Thoracic aorta endothelial cell (primary cell): ENCODE measurements around the genes LZIC, RBP7, KIF1B, CENPS and DFFA.

DNA sequence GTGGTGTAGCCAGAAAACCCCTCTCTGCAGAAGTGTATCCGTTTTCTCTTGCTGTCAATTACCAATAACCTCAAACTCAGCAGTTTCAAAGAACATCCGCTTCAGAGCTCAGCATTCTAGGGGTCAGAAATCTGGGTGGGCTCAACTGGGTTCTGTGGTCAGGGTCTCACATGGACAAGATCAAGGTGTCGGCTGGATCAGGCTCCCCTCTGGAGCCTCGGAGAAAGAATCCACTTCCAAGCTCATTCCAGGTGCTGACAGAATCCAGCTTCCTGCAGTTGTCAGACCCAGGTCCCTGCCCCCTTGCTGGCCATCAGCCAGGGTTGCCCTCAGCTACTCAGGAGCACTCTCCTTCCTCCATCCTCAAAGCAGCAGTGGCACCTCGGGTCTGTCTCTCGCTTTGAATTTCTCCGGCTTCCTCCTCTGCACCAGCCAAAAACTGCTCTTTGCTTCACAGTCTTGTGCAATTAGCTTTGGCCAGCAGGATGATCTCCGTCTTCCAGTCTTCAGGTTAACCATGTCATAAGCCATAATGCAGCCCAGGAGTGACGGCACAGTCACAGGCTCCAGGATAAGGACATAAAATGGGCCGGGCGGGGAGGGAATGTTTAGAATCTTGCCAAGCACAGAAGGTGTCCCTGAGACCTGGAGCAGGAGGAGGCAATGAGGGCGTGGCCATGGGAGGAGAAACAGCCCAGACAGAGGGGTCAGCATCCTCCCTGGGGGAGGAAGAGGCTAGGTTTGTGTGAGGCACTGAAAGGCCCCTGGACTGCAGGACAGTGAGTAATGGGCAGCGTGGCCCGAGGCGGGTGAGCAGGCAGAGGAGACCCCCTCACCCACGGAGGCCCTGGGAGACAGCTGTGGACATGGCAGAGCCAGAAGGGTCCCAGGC is 79.4 kb upstream of the SLC25A33 start:
- CAGE, long polyA plus RNA, result no peak

- CAGE, long polyA plus RNA, result no peak
These were observed 4.7 kb downstream of the TMEM201 start for GRCh38 chr1:9593317-9593945.

- CAGE, long polyA plus RNA, result no peak
These were observed 77.7 kb downstream of the PIK3CD start for GRCh38 chr1:9728993-9729916.

DNA sequence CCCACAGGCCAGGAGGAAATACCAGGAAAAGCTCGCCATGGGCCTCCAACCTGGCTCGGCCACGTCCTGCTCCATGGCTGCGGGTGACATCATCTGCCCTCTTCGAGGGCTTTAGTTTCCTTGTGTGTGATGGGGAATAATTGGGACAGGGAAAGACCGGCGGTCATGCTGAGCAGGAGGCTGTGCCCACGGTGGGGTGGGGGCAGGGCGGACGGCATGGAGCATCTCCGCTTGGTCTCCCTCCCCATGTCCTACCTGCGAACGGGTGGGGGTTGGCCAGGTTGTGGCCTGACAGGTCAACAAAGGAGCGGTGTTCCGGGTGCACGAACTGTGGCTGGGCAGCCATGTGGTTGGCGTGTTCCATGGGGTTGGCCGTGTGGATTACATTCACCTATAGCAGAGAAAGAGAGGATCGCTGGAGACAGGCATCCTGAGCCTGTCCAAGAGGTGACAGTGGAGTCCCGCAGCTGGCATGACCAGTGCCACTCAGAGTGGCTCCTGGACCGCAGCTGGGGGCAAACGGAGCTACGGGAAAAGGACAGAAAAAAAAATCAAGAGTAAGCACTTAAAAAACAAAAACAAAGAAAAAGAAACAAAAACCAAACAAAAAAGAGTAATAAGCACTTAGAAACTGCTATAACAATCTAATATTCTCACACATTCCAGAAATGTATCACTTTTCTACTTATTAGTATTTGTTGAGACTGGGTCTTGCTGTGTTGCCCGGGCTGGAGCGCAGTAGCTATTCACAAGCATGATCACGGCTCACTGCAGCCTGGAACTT is 80.2 kb downstream of the PIK3CD start:
- CAGE, long polyA plus RNA, result no peak

DNA sequence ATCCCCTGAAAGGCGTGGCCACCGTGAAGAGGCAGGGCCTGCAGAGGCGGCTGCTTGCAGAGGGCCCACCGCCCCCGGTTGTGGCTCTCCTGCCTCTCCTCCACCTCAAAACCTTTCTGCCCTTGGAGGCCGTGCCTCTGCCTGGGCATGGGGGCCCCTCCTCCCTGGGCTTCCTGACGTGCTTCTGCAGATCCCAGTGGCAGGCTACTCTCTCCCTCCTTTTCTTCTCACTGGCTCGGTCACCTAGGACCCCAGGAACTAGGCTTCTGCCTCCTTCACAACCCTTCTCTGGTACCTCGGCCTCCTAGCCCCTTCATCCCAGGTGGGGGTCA is 16.2 kb downstream of the CLSTN1 start:
- CAGE, long polyA plus RNA, result no peak

DNA sequence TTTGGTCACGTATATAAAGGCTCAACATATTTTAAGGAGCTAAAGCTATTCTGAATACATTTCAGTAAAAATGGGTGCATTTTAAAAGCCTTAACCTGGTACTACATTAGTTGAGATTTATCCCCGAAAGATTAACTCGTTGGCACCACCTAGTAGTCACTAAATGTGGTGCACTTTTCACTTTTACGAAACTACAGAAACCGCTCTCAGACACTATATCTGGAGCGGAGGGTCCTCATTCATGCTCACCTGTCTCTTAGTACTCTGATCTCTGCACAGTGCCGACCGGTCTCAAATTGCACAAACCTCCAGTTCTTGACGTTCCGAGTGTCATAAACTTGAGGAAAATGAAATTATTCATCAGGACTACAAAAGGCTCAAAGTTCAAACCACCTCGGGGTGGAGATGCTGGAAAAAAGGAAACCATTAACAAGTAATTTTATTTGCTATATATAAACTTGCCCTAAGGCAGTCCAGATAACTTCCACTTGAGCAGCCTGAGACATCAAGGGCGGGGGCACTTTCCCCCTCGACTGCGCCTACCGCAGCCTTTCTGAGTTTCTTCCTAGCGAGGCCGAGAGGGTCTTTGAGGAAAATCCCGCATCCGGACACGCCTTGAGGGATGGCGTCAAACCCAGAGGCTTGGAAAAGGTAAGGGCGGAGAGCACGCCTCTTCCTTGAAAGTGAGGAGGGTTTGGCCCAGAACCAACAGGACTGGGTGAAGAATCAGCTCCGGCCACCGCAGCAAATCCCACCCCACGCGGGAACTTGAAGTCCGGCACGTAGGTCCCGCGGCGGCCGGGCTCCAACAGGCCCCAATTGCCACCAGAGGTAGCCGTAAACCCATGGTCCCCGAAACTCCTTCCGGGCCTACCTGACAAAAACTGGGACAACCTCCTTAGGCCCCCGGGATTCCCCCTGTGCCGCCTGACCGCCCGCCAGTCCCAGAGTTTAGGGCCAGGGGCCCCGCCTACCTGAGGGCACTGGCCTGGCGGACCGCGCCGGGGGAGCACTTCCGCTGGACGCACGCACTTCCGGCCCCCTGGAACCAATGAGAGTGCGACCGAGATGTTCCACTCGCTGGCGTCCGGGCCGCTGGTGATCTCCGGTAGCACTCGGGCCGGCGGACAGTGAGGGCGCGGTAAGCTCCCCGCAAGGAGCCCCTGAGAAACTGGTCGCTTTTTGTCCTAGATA is at the start of gene LZIC:
Gene LZIC (minus strand): TSS at position 1,017 of the 1,194 bp plus-strand sequence.
- CAGE, long polyA plus RNA, result no peak

DNA sequence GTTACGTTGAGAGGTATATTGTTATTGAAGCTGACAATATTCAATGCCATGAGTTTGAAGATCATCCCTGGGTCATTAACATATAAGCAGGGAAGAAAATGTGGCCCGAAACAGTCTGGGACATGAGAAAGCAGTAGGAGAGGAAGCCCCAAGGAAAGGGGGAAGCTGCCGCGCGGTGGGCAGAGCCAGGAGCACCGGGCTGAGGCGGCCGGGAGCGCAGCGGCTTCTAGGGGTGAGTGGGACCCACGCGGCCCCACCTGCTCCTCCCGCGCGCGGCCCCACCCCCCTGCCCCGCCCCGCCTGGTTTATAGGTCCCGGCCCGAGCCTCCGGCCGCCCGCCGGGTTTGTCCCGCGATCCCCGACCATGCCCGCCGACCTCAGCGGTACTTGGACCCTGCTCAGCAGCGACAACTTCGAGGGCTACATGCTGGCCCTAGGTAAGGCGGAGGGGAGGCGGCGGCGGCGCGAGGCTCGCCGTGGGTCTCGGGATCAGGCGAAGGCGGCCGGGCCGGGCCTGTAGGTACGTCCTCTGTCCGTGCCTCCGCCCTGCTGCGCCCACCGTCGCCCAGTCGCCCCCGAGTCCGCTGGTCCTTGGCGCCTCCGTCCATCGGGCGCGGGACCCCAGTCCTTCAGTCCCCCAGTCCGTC is at the start of gene RBP7:
Gene RBP7 (plus strand): TSS at position 334 of the 647 bp plus-strand sequence.
- CAGE, long polyA plus RNA, result no peak

DNA sequence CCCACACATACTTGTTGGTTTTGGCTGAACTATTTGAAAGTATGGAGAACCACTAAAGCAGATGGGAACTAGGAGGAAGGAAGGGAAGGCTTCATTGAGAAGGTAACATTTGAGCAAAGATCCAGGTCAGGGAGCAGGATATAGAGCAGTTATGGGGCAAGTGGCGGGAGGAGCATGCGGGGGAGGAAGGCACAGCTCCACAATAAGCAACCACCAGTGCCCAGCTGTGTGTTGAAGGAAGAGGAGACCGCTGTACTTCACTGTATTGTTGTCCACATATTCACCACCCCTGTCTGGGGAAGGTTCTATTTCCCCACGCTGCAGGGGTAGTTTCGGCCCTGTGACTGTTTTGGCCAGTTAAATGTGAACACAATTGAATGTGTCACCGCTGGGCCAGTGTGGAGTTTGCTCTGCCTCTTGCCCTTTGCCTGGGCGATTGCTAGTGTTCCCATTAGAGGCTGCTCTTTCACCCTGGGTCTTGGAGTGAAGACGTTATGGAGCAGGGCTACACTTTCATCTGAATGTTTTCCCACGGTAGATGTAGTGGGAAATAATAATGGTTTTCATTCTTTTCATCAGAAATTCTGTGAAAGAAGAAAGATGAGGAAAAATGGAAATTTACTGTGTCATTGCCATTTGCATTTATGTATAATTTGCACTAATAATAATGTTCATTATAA is 32.6 kb downstream of the UBE4B start:
- CAGE, long polyA plus RNA, result no peak

GRCh38 chr1:10095246-10095824 is 62.6 kb downstream of the UBE4B start:
- CAGE, long polyA plus RNA, result no peak

GRCh38 chr1:10108844-10109646 is 76.3 kb downstream of the UBE4B start:
- CAGE, long polyA plus RNA, result no peak

DNA sequence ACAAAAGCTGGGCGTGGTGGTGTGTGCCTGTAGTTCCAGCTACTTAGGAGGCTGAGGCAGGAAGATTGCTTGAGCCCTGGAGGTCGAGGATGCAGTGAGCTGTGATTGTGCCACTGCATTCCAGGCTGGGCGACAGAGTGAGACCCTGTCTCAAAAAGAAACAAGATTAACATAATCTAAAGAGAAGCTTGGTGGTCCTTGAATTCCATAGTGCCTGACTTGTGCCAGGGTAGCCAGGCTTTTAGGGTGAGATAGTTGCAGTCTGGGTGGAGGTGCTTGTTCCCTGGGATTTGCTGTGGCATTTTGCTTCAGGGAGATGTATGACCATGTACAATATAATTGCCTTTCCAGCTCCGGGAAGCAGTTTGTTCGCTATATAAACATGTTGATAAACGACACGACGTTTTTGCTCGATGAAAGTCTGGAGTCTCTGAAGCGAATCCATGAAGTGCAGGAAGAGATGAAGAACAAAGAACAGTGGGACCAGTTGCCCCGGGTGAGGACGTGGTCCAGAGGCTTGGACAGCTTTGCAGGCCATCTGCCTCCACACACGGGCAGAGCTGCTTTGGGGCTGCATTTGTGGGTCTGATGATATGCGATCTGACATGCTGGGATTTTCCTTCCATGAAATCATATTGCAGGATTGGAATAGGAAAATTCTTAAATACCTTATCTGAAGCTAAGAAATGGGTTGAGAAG is 49.4 kb upstream of the KIF1B start:
- CAGE, long polyA plus RNA, result no peak

DNA sequence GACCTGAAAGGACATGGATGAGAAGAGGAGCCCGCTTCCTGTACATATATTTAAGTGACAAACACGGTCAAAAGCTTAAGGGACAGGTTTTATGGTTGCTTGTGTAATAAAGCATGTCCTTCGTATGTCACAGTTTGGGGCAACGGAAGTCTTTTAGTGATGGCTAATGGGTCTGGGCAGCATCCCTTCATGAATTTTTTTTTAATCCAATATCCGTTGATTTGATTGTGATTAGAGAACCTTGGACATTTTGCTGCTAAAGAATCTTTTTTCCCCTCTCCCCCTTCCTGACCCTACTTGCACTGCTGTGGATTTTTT is 30.3 kb upstream of the KIF1B start:
- CAGE, long polyA plus RNA, result no peak

GRCh38 chr1:10210415-10210914 is at the start of gene KIF1B:
TSS of gene KIF1B (plus strand) at chr1:10210570.
- CAGE, long polyA plus RNA, result no peak

- CAGE, long polyA plus RNA, result no peak
These were observed at the start of gene CENPS for GRCh38 chr1:10430128-10431362. TSS of gene CENPS (plus strand) at chr1:10430433.

DNA sequence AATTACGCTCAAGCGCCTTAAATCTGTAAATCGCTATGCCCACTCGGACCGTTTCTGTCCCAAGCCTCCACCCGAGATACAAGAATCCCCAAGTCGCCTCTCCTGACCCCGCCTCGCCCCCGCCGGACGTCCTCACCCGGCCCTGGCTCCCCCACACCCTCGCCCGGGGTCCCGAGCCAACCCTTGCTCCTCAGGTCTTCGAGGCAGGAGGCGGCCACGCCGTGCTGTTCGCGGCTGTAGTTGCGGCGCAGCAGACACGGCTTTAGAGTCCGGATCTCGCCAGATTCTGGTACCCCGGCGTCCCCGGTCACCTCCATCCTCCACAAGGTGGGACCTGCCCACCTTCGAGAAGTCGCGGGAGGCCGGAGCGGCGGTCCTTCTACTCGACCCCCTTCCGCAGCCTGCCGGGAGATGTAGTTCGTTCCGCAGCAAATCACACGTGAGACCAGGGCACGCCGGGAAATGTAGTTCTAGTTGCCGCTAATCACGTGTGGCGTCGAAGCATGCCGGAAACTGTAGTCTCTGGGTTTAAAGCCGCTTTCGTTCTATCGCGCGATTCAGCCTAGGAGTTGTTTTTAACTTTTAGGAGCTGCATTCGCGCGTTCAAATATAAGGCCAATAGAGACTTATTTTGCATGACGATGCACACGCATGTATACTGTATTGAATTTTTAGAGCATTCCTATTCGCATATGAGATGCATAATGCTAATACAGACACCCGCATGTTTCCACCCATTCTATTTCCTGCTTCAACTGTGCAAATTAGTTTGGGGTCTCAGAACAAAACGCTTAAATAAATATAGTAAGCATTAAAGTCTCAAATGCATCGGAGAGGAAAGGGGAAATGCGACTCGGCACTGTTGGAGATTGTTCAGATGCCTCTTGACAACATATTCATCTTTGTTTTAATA is at the start of gene DFFA:
Gene DFFA (minus strand): TSS at position 388 of the 913 bp plus-strand sequence.
- CAGE, long polyA plus RNA, result no peak

GRCh38 chr1:10528923-10529564 is 54.3 kb downstream of the PEX14 start:
- CAGE, long polyA plus RNA, result no peak

- CAGE, long polyA plus RNA, result no peak
These were observed 131.3 kb downstream of the CASZ1 start for GRCh38 chr1:10665043-10665721.

- CAGE, long polyA plus RNA, result no peak
These were observed 118.2 kb downstream of the CASZ1 start for GRCh38 chr1:10678226-10678709.

DNA sequence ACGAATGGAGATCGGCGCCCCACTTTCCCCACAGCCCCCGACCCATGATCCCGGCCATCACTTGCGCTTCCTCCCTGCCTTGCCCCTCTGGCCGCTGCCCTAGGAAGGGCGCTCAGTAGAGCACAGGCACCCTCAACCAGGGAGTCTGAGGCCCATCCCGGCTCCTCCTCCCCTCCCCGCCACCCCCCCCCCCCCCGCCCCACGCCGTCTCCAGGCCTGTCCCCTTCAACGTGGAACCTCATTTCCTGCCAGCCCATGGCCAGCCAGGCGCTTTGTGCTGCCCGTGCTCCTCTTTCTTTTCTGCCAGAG is 101.1 kb downstream of the CASZ1 start:
- CAGE, long polyA plus RNA, result no peak

- CAGE, long polyA plus RNA, result no peak
These were observed 71.0 kb downstream of the CASZ1 start for GRCh38 chr1:10725572-10725760.